Cardiac fibroblast (primary cell): ENCODE measurements around the genes MPP2, NAGS, G6PC3, HDAC5 and ASB16.

DNA sequence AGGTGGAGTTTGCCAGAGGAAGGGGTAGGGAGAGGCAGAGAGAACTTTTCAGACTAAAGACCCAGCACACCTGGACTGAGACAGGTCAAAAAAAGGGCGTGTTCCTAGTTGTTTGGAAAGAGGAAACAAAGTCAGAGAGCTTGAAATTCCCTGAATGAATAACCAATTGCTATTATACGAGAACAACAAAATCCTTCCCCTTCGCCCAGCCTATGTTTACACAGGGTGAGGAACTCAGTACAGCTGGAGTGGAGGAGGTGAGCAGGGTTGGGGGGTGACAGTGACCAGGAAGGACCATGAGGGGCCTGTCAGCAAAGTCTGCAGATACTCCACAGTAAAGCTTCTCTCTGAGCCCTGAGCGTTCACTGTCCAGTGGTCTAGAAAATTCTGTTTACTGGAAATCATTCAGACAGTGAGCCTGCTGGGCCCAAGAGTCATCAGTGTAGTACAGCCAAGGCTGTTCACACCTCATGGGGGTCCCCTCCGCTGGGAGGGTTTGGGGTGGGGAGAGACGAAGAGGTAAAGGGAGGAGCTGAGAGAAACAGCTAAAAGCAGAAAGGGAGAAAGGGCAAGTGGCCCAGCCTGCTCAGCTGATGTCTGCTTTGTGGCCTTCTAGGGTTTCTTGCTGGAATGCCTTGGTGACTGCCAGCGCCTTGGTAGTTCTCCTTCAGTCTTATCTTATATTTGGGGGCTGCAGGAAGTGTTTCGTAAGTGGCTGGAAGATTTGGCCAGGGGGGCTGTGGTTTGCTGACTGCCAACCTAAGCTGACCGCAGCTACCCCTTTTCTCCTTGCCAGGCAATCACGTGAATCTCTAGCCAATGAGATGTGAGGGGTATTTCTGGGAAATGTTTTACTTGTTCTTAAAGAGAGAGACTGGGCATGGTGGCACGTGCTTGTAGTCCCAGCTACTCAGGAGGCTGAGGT, 5.7 kb downstream of the DUSP3 start:
- RRBS, result no CpG with 5 or more reads among the region's 11 CpGs

- RRBS, result 3% methylated on average over 6 of the region's 27 CpGs
These were observed 643 bp downstream of the DUSP3 start for GRCh38 chr17:43778123-43778544.

GRCh38 chr17:43907308-43908069, at the start of gene MPP2:
Gene MPP2 (minus strand): TSS chr17:43907536.
- RRBS, result 2% methylated on average over 8 of the region's 43 CpGs

GRCh38 chr17:43910139-43910599, 2.8 kb upstream of the MPP2 start:
- RRBS, result no CpG with 5 or more reads among the region's 5 CpGs

DNA sequence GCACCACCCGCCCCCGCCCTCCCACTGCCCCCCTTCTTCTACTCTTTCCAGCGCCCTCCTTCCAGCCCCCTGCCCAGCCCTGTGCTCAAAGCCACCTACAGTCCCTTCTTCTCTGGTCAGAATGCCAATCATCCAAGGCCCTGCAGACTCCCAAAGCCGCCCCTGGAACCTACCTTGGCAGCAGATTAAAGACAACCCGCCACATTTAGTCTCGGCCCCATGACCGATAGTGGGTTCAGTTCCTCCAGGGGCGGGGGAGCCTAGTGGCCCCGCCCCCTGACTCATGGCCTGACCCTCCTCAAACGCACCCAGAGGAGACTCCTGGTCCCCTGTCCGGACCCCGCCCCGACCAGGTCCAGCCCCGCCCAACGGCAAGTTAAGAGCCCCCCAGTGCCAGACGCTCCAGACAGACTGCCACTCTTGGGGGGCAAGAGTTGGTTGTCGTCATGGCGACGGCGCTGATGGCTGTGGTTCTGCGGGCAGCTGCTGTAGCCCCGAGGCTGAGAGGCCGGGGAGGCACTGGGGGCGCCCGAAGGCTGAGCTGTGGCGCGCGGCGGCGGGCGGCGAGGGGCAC, at the start of gene NAGS:
Gene NAGS, plus strand, starts transcription at position 405 of the 574 bp plus-strand sequence.
- RRBS, result 8% methylated on average over 10 of the region's 32 CpGs

- RRBS, result 8% methylated on average over 14 of the region's 46 CpGs
These were observed 2.0 kb downstream of the NAGS start for GRCh38 chr17:44006263-44006948.

DNA sequence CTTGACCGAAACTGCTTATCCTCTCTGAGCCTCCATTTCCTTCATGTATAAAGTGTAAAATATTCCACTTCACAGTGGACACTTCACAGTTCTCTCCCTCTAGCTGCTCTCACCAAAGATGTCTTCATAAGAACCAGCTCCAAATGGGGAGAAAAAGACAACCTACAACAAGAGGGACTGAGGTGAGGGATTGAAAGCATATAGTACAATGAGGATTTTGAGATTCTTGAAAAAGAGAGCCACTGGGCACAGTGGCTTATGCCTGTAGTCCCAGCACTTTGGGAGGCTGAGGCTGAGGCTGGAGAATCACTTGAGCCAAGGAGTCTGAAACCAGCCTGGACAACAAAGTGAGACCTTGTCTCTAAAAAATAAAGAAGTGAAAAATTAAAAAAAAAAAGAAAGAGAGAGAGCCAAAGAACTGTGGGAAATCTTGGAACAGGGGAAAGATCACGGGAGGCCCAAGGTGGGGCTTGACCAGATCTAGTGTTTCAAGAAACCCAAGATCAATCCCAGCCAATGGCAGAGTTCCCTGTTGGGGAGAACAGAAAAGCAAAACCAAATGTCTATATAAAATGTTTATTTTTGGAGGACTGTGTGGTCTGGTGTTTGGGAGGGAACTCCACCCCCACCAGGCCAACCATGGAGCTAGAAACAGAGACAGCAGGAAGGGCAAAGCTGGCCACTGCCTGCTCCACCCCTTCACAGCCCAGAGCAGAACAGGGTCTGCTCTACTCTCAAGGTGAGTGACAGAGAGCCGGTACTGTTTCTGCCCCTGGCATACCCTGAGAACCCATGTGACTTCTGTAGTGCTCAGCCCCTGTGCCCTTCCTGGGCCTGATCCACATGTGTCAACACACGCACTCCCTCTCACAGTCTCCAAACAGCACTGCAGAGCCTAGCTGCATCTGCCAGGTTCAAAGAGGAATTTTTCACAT, 3.9 kb downstream of the TMEM101 start:
- RRBS, result no CpG with 5 or more reads among the region's 4 CpGs

- RRBS, result no CpG with 5 or more reads among the region's 7 CpGs
These were observed 10.4 kb upstream of the TMEM101 start for GRCh38 chr17:44025017-44025724.

DNA sequence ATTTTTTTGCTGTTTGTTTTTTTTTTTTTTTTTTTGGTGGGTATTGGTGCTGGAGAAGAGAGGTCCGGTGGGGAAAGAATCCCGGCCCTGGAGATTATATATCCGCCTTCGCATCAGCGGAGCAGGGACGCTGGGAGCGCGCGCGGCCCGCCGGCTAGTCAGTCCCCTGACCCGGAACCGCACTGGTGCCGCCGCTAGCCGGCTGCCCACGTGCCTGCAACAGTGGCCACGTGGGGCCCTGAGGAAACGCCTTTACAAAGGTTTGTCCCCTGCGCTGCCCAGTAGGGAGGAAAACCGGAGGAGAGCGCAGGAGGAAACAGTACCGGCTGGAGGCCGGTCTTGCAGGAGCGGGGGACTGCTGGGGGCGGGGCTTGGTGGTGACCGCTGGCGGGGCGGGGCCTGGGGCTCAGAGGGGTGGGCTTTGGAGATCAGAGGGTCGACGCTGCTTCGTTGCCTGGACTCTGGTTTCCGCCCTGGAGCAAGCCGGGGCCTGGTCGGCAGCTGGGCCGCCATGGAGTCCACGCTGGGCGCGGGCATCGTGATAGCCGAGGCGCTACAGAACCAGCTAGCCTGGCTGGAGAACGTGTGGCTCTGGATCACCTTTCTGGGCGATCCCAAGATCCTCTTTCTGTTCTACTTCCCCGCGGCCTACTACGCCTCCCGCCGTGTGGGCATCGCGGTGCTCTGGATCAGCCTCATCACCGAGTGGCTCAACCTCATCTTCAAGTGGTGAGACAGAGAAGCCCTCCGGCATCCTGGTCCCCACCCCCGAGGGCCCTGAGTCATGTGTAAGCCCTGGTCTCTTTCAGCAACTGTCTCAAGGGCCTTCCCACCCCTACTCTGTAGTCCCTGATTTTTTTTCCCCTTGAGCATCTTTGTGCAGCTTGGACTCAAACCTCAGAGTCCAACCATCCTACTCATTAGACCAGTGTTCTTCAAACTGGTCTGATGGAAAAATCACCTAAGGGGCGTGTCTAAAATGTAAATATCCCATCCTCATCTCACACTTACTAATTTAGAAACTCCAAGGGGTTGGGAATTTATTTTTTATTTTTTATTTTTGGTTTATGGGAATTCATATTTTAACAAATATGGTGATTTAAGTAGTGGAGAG, at the start of gene G6PC3:
Gene G6PC3, plus strand, starts transcription at position 281 of the 1,114 bp plus-strand sequence.
- RRBS, result 1% methylated on average over 14 of the region's 56 CpGs

GRCh38 chr17:44074585-44075479, 4.3 kb downstream of the G6PC3 start:
- RRBS, result no CpG with 5 or more reads among the region's 19 CpGs

DNA sequence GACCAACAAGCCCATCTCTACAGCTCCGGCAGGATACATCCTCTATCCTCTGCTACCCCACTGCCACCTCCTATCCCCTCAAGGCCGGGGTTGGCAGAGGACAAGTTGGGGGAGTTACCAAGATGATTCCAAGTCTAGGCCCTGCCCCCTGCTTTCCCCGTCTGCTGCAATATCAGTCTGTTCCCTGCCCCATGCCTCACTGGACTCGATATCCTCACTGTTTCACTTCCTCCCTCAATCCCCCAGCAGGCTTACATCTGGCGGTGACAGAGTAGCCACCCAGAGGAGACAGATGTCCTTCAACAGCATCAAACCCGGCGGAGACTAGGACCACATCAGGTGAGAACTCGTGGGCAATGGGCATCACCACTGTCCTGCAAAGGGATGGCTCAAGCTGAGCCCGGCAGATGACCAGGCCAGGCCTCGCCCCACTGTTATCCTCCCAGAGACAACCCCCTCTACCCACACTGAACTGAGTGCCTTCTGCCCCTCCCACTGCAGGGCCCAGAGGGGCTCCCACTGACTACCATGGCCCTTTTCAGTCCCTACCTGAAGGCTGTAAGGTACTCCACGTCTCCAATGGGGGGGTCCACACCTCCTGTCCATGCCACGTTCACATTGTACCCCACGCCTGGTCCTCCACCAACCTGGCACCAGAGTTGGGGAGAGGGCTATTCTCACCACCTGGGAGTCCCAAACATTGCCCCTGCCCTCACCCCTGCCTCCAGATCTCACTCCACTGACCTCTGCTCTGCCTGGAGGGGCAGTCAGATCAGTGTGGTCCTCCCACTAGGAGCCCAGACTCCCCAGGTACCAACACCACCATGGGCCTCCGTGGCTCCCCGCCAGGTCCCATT, 9.5 kb downstream of the G6PC3 start:
- RRBS, result 63% methylated on average over 5 of the region's 15 CpGs

GRCh38 chr17:44105509-44106137, 17.8 kb downstream of the HDAC5 start:
- RRBS, result no CpG with 5 or more reads among the region's 7 CpGs

DNA sequence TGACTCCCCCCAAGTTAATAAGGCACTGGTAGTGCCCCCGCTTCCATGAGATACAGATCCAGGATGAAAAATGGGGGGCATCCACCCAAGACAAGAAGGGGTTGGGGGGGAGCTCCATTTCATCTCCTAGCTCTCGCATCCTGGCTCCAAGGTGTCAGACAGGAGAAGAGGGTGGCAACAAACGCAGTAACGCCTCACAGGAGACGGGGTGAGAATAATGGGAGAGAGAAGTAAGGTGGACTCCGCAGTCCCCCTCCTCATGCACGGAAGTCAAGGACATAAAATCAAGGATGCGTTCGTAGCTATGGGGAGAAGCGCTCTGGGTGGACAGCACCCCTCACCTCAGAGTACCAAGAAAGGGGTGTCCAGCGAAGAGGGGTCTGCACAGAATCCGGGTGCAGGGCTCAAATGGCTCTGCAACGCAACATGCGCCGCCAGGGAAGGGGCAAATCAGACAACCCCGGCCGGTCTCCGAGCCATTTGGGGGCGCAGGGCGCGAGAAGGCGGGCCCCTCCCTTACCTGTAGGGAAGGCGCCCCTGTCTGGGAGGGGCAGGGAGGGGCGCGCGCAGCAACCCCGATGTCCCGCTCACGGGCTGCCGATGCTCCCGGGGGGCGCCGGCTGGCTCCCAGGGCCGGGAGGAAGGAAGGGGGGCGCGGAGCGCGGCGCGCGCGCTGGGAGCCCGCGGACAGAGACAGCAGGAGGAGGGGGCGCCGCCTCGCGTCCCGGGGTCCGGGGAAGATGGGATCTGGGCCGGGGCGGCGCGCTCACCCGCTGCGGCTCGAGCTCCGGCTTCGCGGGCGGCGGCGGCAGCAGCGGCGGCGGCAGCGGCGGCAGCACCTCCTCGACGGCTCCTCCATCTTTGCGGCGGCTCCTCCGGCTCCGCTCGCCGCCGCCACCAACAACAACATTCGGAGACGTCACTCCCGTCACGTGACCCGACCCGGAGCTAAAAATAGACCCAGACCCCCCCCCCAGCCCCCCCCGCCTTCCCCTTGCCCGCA, at the start of gene HDAC5:
Gene HDAC5, minus strand, starts transcription at position 908 of the 1,003 bp plus-strand sequence.
- RRBS, result under 1% methylated on average over 43 of the region's 85 CpGs

- RRBS, result 11% methylated on average over 5 of the region's 25 CpGs
These were observed at the start of gene ASB16 for GRCh38 chr17:44170249-44171154. Gene ASB16 (plus strand): TSS chr17:44170704.

GRCh38 chr17:44206022-44207073, 6.7 kb upstream of the ATXN7L3 start:
- RRBS, result 81% methylated on average over 3 of the region's 18 CpGs

DNA sequence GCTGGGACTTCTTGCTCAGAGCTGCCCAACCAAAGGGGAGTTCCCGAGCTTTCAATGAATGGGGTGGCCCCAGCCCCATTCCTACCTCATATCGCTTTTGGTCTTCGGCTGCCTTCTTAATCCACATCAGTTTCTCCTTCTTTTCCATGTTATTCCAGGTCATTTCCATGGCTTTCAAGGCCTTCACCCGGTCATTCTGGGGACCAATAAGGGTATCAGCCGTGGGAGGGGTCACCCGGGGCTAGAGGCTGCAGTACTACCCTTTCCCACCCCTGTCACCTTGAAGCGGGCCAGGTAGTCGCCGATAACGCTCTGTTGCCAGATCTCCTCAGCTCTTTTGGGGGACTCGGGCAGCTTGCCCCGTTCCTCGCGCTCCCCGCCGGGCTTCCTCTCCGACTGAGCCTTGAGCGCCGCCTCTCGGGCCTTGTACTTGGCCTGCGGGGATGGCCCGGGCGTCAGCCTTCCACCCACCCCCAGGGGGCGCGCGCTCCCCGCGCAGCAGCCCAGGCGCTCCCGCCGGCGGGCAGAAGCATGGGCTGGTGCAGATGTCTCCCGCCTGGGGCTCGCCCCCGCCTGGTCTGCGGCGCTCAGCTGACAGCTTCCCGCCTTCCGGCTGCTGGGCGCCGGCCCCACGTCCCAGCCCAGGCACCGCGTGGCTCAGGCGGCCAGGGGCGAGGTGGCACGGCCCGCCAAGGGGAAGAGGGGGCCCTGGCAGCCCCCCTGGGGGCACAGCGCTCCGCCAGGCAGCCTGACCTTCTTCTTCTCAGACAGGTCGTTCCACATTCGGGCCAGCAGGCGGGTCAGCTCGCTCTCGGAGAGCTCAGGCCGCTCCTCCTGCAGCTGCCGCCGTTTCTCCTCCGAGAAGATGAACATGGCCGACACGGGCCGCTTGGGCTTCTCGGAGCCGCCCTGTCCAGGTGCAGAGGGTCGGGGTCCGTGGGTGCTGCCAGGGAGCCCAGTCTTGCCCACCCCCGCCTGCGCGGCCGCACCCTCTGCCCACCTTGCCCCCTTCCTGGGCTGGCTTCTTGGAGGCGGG, 9.1 kb downstream of the UBTF start:
- RRBS, result 11% methylated on average over 23 of the region's 71 CpGs

DNA sequence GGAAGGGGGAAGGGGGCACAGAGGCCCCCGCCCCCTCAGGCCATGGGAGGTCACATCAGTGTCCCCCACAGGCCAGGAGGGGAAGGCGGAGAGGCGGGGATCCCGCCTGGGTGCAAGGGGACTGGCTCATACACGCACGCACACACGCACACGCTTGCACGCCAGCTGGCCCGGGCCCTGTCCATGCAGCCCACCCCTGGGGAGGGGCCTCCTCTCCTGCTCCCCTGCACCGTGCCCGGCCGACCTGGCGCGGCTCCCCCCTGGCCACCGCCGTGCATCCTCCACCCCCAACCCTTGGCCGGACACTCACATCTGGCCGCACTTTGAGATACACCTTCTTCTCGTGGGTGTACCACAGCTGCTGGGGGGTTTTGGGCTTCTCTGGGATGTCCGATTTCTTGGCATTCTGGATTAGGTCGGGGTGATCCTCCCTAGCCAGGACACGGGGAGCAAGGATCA, 6.9 kb downstream of the UBTF start:
- RRBS, result 40% methylated on average over 6 of the region's 23 CpGs

DNA sequence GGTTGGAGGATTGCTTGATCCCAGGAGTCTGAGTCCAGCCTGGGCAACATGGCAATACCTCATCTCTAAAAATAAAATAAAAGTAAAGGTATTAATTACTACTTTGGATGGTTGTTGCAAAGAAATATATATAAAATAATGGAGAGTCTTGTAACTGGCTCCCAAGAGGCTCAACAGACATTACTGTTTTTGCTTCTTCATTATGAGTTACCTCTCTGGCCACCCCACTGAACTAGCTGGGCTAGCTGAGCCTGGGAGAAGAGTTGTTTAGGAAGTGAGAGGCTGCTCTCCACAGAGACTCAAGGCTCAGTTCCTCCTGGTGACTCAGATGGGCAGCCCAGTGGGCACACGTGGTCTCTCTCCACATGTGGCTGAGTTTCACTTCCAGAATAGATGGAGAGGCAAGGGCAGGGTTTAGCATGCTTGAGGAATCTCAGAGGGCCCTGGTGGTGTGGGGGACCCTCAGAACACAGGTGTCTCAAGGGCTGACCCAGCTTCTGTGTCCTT, 3.0 kb downstream of the GRN start:
- RRBS, result no CpG with 5 or more reads among the region's 1 CpG

- RRBS, result 92% methylated on average over 1 of the region's 20 CpGs
These were observed 10.0 kb upstream of the ITGA2B start for GRCh38 chr17:44399348-44399895.

- RRBS, result no CpG with 5 or more reads among the region's 9 CpGs
These were observed 49.6 kb downstream of the GPATCH8 start for GRCh38 chr17:44453364-44454245.